Adrenal gland (tissue), 7 donors: ENCODE results near the gene TMED5.

- PRO-cap, 3 experiments, result peak in 1 of 3 experiments; most common plus-strand start chr1:91804406 (in 1)
- RAMPAGE, long total RNA, 4 experiments, result no peak in any of the 4 experiments
- RRBS, result no CpG with 5 or more reads among the region's 17 CpGs
Observed at GRCh38 chr1:91804199-91805298, 81.4 kb downstream of the TGFBR3 start.

DNA sequence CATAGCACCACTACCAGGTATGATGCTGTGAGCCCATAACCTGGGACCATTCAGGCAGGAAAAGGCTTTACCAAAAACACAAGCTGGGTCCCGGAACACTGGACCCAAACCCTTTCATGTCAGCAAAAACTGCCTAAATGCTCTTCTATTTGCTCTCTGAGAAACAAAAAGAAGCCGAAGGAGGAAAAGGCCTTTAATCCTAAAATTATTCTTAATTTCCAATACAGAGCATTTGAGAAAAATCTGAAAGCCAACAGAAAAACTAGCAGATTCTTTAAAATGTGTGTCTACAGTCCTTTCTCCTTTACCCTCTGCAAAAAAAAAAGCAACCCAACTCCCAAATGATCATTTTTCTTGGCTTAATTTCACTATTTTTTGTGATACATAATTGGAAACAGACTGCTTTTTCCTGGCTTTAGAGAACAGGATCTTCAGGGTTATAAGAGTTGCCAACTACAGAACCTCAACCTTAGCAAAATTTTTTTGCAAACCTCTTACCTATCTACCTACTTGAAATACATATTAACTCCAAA is 9.3 kb downstream of the TGFBR3 start:
- PRO-cap, 3 experiments, result no peak in any of the 3 experiments
- RAMPAGE, long total RNA, 4 experiments, result no peak in any of the 4 experiments
- RRBS, result no CpG with 5 or more reads among the region's 2 CpGs

- PRO-cap, 3 experiments, result no peak in any of the 3 experiments
- RAMPAGE, long total RNA, 4 experiments, result no peak in any of the 4 experiments
- RRBS, result 6% methylated on average over 9 of the region's 33 CpGs
Observed at GRCh38 chr1:92441685-92442398, 44.9 kb downstream of the GFI1 start.

GRCh38 chr1:92485785-92486425 is 820 bp downstream of the GFI1 start:
- PRO-cap, 3 experiments, result peak in 1 of 3 experiments; most common plus-strand start chr1:92486192 (in 1); most common minus-strand start chr1:92485876 (in 1)
- RAMPAGE, long total RNA, 4 experiments, result no peak in any of the 4 experiments
- RRBS, result no CpG with 5 or more reads among the region's 54 CpGs

GRCh38 chr1:92543165-92543767 is 56.5 kb upstream of the GFI1 start:
- PRO-cap, 3 experiments, result no peak in any of the 3 experiments
- RAMPAGE, long total RNA, 4 experiments, result no peak in any of the 4 experiments
- RRBS, result no CpG with 5 or more reads among the region's 3 CpGs

DNA sequence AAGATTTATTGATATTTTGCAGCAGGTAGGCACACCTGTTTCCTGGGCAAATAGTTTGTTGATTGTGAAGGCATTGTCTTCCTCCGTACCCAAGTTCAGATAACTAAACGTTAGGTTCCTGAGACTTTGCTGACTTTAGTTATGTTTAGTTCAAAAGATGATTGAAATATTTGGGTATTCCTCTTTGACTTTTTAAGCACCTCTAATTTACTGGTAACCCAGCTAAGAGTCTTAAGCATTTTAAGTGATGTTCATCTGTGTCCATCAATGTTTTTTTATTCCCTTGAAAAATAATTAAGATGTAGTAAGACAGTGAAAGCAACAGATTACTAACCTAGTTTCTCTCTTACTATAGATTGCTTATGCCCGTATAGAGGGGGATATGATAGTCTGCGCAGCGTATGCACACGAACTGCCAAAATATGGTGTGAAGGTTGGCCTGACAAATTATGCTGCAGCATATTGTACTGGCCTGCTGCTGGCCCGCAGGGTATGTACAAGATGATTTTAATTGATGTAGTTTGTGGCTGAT is 2.6 kb downstream of the RPL5 start:
- PRO-cap, 3 experiments, result no peak in any of the 3 experiments
- RAMPAGE, long total RNA, 4 experiments, result start-site peak on the plus strand in 1 of 4 experiments, centred at position 422 of the sequence, 1,293 reads per replicate
- RRBS, result no CpG with 5 or more reads among the region's 7 CpGs

- PRO-cap, 3 experiments, result no peak in any of the 3 experiments
- RAMPAGE, long total RNA, 4 experiments, result no peak in any of the 4 experiments
- RRBS, result no CpG with 5 or more reads among the region's 6 CpGs
Observed at GRCh38 chr1:92838448-92839205, 6.8 kb downstream of the RPL5 start.

DNA sequence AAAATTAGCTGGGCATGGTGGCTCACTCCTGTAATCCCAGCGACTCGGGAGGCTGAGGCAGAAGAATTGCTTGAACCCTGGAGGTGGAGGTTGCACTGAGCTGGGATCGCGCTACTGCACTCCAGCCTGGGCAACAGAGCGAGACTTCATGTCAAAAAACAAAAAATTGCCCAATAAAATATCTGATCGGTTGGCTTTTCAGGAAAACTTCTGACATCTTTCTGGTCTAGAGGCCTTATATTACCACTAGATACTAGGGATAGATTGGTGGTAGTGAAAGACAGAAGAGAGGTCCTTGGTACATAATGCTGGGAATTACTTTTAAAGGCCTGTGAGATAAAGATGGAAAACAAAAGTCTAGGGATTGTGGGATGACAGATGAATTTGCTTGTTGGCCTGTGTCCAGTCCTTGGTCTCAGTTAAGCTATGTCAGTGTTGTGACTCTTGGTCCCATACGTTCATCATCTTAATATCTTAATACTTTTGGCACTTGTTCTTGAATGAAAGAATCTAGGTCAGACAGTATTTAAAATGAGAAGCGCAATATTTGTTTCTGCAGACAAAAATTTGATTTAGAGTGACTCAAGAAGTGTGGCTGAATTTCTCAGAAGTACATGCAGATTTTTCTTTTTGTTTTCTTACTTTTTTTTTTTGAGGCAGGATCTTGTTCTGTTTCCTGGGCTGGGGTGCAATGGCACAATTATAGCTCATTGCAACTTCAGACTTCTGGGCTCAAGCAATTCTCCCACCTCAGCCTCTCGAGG is 7.5 kb downstream of the RPL5 start:
- PRO-cap, 3 experiments, result no peak in any of the 3 experiments
- RAMPAGE, long total RNA, 4 experiments, result no peak in any of the 4 experiments
- RRBS, result no CpG with 5 or more reads among the region's 9 CpGs

GRCh38 chr1:92963180-92963710 is 2.0 kb upstream of the DIPK1A start:
- PRO-cap, 3 experiments, result no peak in any of the 3 experiments
- RAMPAGE, long total RNA, 4 experiments, result no peak in any of the 4 experiments
- RRBS, result no CpG with 5 or more reads among the region's 6 CpGs

DNA sequence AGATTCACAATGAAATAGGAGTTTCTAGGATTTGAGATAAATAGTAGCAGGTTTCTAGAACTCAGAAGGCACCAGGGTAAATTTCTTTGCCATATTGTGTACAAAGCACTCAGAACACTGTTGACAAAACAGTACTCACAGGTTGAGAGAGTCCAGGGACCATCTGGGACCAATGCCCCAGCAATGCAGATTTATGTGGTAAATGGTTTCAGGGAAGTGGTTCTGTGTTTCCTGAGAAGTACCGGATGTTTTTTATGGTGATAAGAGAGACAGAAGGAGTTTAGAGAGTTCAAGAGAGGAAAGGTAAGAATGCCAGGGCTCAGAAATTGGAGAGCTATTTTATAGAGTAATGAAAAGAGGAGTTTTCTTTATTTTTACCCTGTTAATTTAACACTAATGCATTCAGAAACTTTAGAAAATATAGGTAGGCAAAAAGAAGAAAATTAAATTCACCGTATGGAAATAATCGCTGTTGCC is 29.6 kb upstream of the DIPK1A start:
- PRO-cap, 3 experiments, result no peak in any of the 3 experiments
- RAMPAGE, long total RNA, 4 experiments, result no peak in any of the 4 experiments
- RRBS, result no CpG with 5 or more reads among the region's 3 CpGs

DNA sequence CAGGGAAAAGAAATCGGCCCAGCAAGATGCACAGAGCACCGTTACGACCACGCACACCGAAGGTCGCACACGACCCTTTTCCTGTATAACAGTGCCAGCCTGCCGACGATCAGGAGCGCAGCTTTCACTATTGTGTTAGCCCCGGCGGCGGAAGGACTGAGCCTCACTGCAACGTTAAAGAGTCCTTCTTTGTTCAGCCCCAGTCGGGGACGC is 214 bp upstream of the MTF2 start:
- PRO-cap, 3 experiments, result peak in 3 of 3 experiments; most common minus-strand start position 158 of the sequence (in 2)
- RAMPAGE, long total RNA, 4 experiments, result no peak in any of the 4 experiments
- RRBS, result no CpG with 5 or more reads among the region's 16 CpGs

- PRO-cap, 3 experiments, result peak in 2 of 3 experiments; most common minus-strand start chr1:93080387 (in 2)
- RAMPAGE, long total RNA, 4 experiments, result no peak in any of the 4 experiments
- RRBS, result no CpG with 5 or more reads among the region's 3 CpGs
Observed at GRCh38 chr1:93080231-93080462, 1.1 kb downstream of the MTF2 start.

- PRO-cap, 3 experiments, result no peak in any of the 3 experiments
- RAMPAGE, long total RNA, 4 experiments, result no peak in any of the 4 experiments
- RRBS, result no CpG with 5 or more reads among the region's 6 CpGs
Observed at GRCh38 chr1:93131156-93132116, 48.8 kb downstream of the TMED5 start.

GRCh38 chr1:93137580-93138302 is 42.5 kb downstream of the TMED5 start:
- PRO-cap, 3 experiments, result no peak in any of the 3 experiments
- RAMPAGE, long total RNA, 4 experiments, result no peak in any of the 4 experiments
- RRBS, result no CpG with 5 or more reads among the region's 4 CpGs

- PRO-cap, 3 experiments, result peak in 1 of 3 experiments; most common plus-strand start chr1:93148185 (in 1); most common minus-strand start chr1:93148136 (in 1)
- RAMPAGE, long total RNA, 4 experiments, result no peak in any of the 4 experiments
- RRBS, result no CpG with 5 or more reads among the region's 12 CpGs
Observed at GRCh38 chr1:93147794-93148830, 32.1 kb downstream of the TMED5 start.

GRCh38 chr1:93179461-93180589 is at the start of gene TMED5:
Gene TMED5, minus strand, starts transcription at chr1:93180413.
- PRO-cap, 3 experiments, result peak in 3 of 3 experiments; most common plus-strand start chr1:93179973 (in 3); most common minus-strand start chr1:93180413 (in 2)
- RAMPAGE, long total RNA, 4 experiments, result start-site peak on the plus strand in 3 of 4 experiments, at chr1:93179883-93180149 at its widest, 18 to 43 reads per replicate; start-site peak on the minus strand in 4 of 4 experiments, at chr1:93180093-93180532 at its widest, 163 to 9,152 reads per replicate
- RRBS, result 2% methylated on average over 17 of the region's 67 CpGs

GRCh38 chr1:93317294-93317736 is 28.4 kb upstream of the DR1 start:
- PRO-cap, 3 experiments, result peak in 1 of 3 experiments; most common minus-strand start chr1:93317399 (in 1)
- RAMPAGE, long total RNA, 4 experiments, result no peak in any of the 4 experiments
- RRBS, result no CpG with 5 or more reads among the region's 2 CpGs

DNA sequence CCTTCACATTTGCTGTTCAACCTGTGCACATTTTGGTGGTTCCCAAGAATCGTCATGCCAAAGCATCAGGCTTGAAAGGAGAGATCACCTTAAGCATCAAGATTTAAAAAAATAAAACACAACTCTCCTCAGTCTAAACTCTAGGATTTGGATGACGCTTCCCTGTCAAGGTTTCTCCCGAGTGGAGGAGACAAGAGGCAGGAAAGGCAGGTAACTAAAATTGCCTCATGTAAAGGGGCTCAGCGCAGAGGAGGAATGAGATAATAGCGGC is 446 bp upstream of the FNBP1L start:
- PRO-cap, 3 experiments, result peak in 1 of 3 experiments; most common plus-strand start position 131 of the sequence (in 1)
- RAMPAGE, long total RNA, 4 experiments, result no peak in any of the 4 experiments
- RRBS, result no CpG with 5 or more reads among the region's 5 CpGs

DNA sequence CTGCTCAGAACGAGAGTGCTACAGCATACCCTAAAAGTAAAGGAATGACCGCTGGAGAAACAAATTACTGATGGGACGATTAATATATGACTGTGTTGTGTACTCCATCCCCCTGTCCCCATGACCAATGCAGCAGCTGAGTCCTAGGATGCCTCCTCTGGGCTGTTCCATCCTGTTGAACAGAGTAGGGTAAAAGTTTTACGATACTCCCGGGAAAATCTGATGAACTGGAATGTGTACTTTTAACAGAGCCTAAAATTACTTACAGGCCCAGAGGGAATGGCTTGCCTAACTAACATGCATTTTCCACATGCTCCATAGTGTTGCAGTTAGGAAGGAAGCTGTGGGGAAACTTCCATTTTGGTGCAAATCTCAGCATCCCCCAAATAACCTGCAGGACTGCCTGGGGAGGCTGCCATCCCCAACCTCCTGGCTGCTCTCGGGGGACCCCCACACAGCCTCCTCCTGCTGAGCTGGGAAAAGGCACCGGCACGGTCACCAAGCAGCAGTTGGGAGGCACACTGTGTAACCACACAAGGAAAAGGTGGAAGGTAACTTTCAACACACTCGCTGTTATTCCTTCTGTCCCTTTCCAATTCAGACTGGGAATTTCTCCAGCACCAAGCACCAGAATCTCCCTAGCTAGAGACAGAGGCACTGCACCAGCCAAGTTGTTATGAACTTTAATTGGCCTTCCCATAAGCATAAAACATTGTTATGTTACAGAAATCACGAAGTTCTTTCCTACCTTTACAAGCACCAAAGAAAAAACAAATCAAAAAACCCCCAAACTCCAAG is 97.2 kb downstream of the BCAR3 start:
- PRO-cap, 3 experiments, result no peak in any of the 3 experiments
- RAMPAGE, long total RNA, 4 experiments, result no peak in any of the 4 experiments
- RRBS, result no CpG with 5 or more reads among the region's 10 CpGs

DNA sequence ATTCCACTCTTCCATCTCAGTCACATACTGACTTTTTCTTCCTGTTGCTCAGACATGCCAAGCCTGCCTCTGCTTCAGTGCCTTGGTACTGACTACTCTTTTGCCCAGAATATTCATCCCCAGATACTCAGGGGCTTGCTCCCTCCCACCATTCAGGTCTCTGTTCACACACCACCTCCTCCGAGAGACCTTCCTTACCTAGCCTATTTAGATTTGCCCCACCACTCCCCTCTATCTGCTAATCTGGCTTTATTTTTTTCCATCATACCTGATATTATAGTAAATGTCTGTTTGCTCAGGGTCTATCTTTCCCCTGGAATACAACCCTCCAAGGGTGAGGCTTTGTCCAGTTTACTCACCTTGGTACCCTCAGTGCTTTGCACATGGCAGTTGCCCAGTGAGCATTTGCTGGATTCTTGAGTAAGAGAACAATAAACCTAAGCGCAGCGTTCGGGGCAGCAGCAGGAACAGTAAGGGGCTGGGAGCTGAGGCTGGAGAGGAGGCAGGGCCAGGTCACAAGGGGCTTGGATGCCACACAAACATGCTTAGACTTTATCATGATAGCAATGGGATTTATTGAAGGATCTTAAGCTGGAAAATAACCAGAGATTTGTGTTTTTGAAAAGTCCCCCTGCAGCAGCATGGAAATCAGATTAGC is 26.9 kb downstream of the BCAR3 start:
- PRO-cap, 3 experiments, result no peak in any of the 3 experiments
- RAMPAGE, long total RNA, 4 experiments, result no peak in any of the 4 experiments
- RRBS, result no CpG with 5 or more reads among the region's 4 CpGs